T-cell (primary cell): ENCODE measurements around a stretch of chr17.

DNA sequence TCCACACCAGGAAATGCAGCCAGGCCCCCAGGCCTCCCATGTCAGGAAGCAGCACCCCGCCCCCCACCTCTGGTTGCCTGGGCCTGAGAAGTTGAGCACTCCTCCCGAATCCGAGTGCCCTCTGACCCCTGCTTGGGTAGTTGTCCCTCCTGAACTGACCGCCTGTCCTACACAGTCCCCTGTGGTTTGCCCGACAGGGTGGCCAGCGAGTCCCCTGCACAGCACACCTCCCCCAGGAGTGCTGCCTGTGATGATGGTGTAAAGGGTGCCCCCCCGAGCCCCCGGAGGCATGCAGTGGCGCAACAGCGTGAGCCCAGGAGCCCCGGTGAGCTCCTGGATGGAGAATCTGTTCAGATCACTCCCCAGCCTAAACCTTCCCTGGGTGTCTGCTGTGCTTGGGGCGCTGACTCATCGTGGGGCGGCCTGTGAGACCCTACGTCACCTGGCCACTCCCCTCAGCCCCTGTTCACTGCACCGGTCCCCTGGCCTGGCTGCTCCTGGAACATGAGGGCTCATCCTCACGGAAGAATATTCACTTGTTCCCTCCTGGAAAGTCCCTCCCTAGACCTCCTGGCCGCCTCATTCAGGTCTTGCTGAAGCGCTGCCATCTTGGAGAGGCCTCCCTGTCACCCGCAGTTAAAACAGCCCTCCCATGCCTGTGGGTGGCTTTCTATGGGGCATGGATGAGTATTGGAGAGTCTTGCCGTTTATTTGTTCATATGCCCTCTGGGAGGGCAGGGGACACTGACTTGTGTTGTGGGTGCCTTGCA is 145.0 kb downstream of the SEPTIN9 start:
- PRO-cap, 7 experiments = no peak in any of the 7 experiments

GRCh38 chr17:77427431-77428177 is 146.3 kb downstream of the SEPTIN9 start:
- PRO-cap, 7 experiments = no peak in any of the 7 experiments

- PRO-cap, 7 experiments = peak in 7 of 7 experiments; most common plus-strand start chr17:77453971 (in 7); most common minus-strand start chr17:77453981 (in 2)
Observed at GRCh38 chr17:77453445-77454560, 172.5 kb downstream of the SEPTIN9 start.

- PRO-cap, 7 experiments = no peak in any of the 7 experiments
Observed at GRCh38 chr17:77454561-77455334, 173.4 kb downstream of the SEPTIN9 start.

DNA sequence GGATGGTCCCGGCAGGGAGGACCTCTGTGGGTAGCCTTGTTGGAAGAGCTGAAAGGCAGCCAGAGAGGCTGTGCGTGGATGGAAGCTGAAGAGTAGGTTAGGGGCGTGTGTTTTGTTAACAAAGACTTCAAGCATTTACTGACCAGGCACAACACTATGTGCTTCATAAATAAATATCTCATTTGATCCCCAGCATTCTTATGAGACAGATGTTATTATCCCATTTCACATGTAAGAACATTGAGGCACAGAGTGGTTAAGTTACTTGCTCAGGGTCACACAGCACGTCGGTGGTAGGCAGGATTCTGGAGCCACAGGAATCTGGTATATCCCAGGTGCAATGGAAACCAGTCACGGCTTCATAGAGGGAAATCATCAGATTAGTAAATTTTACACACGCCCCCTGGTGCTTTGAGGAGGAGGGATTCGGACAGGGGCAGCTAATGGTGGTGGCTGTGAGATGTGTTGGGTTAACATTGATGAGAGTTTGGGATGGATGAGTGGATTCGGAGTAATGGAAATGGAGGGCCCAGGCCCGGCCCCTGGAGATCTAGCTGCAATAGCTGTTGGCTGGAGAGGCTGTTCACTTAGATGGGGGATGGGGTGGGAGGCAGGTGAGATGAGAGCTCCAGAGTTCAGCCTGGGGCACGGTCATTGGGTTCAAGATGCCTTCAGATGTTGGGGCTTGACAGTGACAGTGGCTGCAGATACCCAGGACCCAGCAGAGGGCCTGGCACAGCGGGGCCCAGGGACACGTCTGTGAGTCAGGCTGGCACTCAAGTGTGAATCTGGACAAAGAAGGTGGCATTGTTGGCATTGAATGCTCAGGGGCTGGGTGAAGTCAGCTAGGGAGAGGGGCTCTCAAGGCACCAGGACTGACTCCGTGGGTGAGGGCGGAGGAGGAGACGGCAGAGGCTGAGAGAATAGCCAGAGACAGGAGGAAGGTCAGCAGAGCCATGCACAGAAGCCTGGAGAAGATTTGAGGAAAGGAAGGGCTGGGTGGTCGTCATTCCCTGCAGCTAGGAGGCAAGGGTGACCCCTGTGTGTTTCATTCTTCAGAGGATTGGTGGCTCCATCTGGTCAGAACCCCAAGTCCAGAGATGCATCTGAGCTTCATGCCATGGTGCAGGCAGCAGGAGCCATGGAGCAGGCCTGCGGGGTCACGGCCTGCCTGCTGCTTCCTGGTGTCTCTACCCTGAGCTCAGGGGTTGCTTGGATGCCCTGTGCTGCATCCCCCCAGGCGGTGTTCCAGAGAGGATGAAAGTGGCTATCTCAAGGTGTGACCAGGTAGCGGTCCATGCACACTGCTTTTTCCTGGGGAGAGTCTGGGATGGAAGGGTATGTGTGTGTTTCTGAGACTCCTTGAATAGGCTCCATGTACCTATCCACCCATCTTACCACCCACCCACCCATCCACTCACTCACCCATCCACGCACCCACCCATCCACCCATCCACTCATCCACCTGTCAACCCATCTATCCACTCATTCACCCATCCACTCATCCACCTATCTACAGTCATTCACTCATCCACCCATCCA is 187.6 kb downstream of the SEPTIN9 start:
- PRO-cap, 7 experiments = no peak in any of the 7 experiments

GRCh38 chr17:77546627-77547429 is 265.5 kb downstream of the SEPTIN9 start:
- PRO-cap, 7 experiments = no peak in any of the 7 experiments

DNA sequence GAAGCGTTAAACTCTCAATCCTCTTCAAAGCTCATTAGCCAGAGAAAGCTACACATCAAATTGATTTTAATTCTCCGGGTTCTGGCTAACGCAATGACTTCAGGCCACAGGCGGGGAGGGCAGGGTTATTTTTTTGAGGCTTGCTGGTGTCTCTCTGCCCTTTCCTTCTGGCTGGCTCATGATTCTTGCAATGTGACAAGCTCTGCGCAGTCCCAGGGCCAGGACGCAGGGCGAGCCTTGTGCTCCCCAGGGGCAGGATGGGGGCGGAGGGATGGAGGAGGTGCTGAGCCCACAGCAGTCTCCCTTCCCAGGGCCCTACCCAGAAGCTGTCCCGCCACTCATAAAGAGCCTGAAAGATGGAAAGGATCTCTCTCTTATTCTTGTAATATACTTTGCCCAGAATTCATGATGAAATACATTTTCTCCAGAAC is 320.2 kb downstream of the SEPTIN9 start:
- PRO-cap, 7 experiments = no peak in any of the 7 experiments

- PRO-cap, 7 experiments = no peak in any of the 7 experiments
Observed at GRCh38 chr17:77790226-77791050, 168.1 kb upstream of the TNRC6C start.

- PRO-cap, 7 experiments = no peak in any of the 7 experiments
Observed at GRCh38 chr17:77839580-77840439, 118.7 kb upstream of the TNRC6C start.

DNA sequence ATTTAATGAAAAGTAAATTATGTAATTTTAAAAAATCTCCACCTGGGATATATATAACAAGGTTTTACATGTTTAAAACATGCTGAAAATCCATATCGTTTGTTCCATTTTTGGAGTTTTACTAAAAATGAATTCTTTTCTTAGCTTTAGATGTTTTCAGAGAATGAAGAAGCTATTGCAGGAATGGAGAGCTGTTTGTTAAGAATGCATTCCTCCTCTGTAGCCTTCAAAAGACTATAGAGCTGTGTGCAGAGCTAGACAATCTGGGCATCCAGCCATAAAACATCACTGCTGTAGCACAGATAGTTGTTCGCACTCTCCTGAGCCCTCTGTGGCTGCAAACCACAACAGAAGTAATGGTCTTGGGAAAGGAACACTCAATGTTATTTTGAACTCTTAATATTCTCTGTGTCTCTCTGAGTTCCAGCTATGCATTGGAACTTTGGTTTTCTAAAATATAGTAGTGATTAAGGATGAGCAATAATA is 4.9 kb downstream of the TNRC6C start:
- PRO-cap, 7 experiments = peak in 3 of 7 experiments; most common plus-strand start position 286 of the sequence (in 1); most common minus-strand start position 236 of the sequence (in 2)

DNA sequence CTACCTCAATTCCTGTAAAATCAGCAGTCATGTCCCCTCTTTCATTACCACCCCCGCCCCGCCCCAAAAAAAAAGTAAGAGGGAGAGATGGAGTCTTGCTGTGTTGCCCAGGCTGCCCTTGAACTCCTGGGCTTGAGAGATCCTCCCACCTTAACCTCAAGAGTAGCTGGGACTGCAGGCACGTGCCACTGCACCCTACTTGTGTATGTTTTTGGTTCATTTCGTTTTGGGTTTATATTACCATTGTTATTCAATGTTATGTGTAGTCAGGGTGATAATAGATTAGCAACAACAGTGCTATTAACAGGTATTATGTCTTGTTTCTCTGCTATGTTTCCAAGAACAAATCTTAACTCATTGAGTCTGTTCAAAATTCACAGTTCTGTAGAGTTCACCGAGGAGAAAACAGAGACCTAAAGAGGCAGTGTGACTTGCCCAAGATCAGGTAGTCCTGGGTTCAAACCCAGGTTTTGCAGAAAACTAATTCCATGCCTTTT is 16.0 kb downstream of the TNRC6C start:
- PRO-cap, 7 experiments = peak in 4 of 7 experiments; most common plus-strand start position 377 of the sequence (in 4); most common minus-strand start position 125 of the sequence (in 1)

- PRO-cap, 7 experiments = no peak in any of the 7 experiments
Observed at GRCh38 chr17:78041483-78041757, 82.9 kb downstream of the TNRC6C start.

GRCh38 chr17:78108848-78109919 is 19.4 kb downstream of the TMC6 start:
- PRO-cap, 7 experiments = peak in 1 of 7 experiments; most common minus-strand start chr17:78109473 (in 1)

GRCh38 chr17:78110762-78112040 is 17.4 kb downstream of the TMC6 start:
- PRO-cap, 7 experiments = peak in 1 of 7 experiments; most common plus-strand start chr17:78110894 (in 1); most common minus-strand start chr17:78111166 (in 1)

DNA sequence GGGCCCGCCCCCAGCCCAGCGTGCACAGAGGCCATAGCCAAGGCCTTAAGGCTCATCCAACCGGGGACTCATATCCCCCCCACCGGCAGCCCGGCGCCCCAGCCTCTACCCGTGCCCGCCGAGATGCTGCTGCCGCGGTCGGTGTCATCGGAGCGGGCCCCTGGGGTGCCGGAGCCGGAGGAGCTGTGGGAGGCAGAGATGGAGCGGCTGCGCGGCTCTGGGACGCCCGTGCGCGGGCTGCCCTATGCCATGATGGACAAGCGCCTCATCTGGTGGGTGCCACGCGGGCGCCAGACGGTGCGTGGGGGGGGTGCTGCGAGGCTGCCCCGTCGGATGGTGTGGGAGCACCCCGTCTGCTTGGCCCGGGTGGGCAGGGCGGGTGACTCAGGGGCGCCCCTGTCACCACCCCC is 900 bp downstream of the TMC8 start:
- PRO-cap, 7 experiments = peak in 1 of 7 experiments; most common plus-strand start position 132 of the sequence (in 1); most common minus-strand start position 219 of the sequence (in 1)

GRCh38 chr17:78224457-78225332 is 6.7 kb upstream of the TMEM235 start:
- PRO-cap, 7 experiments = no peak in any of the 7 experiments

- PRO-cap, 7 experiments = no peak in any of the 7 experiments
Observed at GRCh38 chr17:78226874-78227355, 4.5 kb upstream of the TMEM235 start.

DNA sequence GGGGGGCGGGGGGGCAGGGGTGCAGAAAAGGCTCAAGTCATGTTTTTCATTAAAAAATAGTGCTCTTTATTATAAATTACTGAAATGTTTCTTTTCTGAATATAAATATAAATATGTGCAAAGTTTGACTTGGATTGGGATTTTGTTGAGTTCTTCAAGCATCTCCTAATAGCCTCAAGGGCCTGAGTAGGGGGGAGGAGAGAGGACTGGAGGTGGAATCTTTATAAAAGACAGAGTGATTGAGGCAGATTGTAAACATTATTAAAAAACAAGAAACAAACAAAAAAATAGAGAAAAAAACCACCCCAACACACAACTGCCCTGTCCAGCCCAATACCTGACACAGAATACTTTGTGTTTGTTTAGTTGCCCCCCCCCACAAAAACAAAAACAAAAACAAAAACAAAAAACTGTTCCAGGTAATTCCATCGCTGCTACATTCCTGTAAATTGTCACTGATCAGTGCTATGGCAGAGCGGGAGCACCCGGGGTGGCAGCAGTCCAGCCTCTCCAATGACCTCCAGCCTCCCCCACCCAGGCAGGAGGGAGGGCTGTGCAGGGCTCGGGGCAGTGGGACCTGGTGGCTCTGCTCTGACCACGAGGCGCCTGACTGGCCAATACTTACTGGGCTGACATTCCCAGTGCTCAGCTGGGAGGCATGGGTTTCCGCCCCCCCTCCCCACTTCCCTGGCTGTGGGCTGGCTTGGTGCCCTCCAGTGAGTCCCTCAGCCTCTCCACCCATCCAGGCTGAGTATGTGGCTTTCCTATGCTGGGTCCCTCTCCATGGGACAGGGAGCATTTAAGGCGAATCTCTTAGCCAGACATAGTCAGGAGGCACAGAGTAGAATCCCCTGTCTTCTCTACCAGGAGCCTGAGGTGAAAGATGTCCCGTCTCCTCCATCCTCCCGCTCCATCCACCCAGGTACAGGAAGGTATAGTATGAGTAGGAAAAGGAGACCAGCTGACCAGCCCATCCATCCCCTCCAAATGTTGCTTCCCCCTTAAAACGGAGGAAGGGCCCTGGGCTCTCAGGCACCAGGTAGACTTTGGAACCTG is 2.8 kb downstream of the SOCS3 start:
- PRO-cap, 7 experiments = peak in 2 of 7 experiments; most common minus-strand start position 976 of the sequence (in 2)

DNA sequence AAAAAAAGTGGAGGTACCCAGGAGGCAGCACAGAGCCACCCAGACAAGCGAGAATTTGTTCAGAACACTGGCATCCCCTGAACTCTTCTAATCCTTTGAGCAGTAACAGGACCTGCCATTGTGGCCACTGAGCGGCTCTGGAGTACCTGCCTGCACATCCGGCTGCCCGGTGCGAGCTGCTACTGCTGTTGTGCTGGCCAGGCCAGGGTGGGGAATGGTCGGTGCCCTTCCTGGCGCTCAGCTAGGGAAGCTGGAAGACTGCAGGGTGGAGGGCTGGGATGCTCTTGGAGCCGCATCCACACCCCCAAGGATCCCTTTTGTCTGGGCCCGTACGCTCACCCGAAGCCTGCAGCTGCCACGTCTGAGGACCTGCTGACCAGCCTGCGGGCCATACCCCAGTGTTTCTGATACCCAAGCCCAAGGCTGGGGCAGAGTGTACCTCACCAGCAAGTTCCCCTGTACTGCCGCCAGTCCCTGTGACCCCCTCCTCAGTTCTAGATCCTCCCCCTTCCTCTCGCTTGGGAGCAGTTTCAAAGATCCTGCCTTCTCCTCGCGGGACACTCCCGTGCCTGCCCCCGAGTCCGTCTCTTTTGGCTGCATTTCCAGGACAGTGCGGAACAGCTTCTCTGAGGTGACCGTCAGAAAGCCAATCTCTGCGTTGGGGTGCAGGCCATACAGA is 49.7 kb downstream of the PGS1 start:
- PRO-cap, 7 experiments = no peak in any of the 7 experiments

- PRO-cap, 7 experiments = peak in 3 of 7 experiments; most common minus-strand start chr17:78631977 (in 2)
Observed at GRCh38 chr17:78631515-78632228, 54.5 kb upstream of the DNAH17 start.